HT-29 (cell line): ENCODE data around the gene GALNT17.

- RAMPAGE, long total RNA: no peak
Measured at GRCh38 chr7:66241027-66241322, 35.8 kb downstream of the TPST1 start.

- RAMPAGE, long total RNA: no peak
Measured at GRCh38 chr7:66303699-66304092, 98.6 kb downstream of the TPST1 start.

GRCh38 chr7:66427785-66428556, 200.7 kb upstream of the KCTD7 start:
- RAMPAGE, long total RNA: no peak

DNA sequence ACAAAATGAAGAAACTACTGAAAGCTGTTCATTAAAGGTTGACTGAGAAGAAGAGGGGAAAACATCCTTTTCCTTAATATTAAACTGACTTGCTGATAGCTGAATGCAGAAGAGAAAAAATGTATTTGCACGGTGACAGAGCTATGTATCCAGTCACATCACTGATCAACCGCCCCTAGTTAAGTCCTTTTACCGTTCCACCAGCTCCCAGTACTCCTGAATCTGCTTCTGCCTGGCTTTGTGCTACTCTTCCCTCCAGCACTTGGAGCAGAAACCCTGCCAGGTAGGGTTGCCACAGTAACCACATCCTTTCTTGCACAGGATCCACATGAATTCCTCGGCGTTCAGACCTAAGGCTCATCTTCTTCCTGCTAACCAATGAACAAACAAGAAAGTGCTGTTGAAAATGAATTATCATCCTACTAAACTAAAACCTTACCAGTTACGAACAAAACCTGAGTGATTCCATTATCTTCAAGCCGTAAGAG, 52.1 kb upstream of the KCTD7 start:
- RAMPAGE, long total RNA: no peak

- RAMPAGE, long total RNA: no peak
Measured at GRCh38 chr7:66921916-66922591, 1.0 kb downstream of the TMEM248 start.

DNA sequence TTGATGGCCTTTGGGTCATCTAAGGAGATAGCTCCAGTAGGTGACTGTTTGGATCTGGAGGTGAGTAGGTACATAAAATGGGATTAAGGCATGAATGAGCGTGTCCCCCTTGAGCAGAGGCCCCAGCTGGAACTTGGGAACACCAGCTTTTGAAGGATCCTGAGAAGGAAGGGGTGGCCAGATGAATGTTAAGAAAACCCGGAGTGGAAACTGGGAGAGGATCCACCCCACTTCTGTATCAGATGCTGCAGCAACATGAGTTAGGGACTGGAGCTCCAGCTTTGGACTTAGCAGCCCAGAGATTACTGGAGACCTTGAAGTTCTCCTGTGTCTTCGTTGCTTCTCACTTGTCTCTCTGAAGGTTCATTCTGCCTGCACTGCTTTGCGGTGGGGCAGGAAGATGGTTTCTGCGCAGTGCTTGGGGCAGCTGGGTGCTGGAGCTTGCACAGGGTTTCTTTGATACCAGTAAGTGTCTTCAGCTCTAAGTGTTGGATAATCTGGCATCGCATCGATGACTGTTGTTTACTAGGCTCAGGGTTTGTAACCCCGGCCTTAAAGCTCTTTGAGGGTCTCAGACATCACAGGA, 9.3 kb downstream of the TMEM248 start:
- RAMPAGE, long total RNA: no peak

- RAMPAGE, long total RNA: no peak
Measured at GRCh38 chr7:66986228-66986890, 9.0 kb downstream of the SBDS start.

GRCh38 chr7:67308666-67309207, 32.0 kb downstream of the SPDYE21 start:
- RAMPAGE, long total RNA: no peak

- RAMPAGE, long total RNA: no peak
Measured at GRCh38 chr7:68529177-68529673, 1069.0 kb upstream of the AUTS2 start.

DNA sequence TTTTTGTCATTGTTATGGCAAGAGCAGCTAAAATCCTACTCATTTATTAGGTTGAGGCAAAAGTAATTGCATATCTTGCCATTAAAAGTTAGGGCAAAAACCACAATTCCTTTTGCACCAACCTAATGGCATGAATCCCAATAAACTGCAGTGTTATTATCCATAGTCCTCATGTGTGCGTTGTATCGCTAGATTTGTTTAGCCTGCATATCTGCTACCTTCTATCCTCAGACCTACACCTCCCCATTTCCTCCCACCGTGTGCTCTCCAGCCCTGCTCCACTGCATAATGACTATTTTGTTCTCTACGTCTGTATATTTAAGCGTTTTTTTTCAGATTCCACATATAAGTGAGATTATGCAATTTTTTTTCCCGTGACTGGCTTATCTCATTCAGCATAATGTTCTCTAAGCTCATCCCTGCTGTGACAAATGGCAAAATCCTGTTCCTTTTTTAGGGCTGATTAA, 1036.2 kb upstream of the AUTS2 start:
- RAMPAGE, long total RNA: no peak

- RAMPAGE, long total RNA: no peak
Measured at GRCh38 chr7:69184232-69184677, 414.0 kb upstream of the AUTS2 start.

- RAMPAGE, long total RNA: no peak
Measured at GRCh38 chr7:69430443-69431076, 167.7 kb upstream of the AUTS2 start.

GRCh38 chr7:69775128-69775689, 176.9 kb downstream of the AUTS2 start:
- RAMPAGE, long total RNA: no peak

GRCh38 chr7:70006008-70006790, 407.9 kb downstream of the AUTS2 start:
- RAMPAGE, long total RNA: no peak

- RAMPAGE, long total RNA: no peak
Measured at GRCh38 chr7:70660144-70660382, 471.9 kb upstream of the GALNT17 start.

DNA sequence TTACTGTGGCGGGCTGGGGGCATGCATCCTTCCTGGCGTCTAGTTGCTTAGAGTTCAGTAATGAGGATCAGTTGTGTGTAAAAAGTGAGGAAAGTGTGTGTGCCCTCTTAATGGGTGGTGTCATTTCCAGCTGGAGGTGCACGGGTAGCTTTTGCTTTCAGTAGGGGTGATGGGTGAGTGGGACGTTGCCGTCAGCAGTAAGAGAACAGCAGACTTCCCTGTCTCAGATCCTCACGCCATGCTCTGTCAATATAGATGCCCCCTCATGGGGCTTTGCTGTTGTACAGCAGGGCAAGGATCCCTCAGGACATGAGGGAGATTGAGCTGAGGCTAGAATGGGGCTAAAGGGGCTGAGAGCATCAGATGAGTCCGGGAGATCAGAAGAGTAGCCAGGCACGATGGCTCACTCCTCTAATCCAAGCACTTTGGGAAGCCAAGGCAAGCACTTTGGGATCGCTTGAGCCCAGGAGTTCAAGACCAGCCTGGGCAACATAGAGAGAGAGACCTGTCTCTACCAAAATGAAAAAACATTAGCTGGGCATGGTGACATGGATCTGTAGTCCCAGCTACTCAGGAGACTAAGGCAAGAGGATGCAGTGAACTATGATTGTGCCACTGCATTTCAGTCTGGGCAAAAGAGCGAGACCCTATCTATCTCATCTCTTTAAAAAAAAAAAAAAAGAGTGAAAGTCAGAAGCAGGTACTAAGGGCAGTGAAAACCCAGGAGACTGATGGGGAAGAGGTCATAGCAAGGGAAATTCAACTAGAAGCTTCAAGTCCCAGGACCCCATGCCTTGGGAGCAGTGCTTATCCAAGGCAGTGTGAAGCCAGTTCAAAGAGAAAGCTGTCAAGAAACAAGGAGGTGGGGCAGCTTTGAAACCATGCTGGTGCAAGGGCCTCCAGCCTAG, 352.3 kb upstream of the GALNT17 start:
- RAMPAGE, long total RNA: no peak

- RAMPAGE, long total RNA: no peak
Measured at GRCh38 chr7:71131141-71132262, at the start of gene GALNT17. Gene GALNT17 (plus strand): TSS chr7:71132144.

DNA sequence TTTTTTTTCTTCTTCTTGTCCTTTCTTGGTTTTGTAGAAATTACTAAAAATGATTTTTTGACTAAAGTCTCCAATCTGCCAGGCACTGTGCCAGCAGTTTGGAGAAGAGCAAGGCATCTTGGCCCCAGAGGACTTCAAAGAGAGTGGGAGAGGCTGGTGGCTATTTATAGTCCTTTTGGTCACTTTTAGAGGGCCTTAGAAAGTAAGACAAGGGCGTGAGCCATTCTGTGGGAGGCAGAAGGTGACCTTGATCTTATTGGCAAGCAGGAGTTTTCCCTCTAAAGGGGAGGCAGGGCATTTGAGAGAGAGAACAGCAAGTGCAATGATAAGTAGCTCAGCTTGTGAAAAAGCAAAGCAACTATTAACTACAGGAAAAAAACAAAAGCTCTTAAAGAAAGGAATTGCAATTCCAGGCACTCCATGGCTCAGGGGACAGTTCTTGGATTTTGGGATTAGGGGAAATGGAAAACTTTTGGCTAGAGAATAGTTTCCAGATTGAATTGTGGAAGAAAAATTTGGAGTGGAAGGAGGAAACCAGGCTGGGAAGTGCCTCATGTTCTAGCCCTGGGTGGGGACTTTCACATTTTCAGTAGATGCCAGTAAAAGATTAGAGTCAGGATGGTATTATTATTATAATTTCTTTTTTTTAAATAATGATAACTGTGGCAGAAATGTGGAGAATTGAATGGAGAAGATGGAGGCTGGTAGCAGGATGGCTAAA, 212.1 kb downstream of the GALNT17 start:
- RAMPAGE, long total RNA: no peak

DNA sequence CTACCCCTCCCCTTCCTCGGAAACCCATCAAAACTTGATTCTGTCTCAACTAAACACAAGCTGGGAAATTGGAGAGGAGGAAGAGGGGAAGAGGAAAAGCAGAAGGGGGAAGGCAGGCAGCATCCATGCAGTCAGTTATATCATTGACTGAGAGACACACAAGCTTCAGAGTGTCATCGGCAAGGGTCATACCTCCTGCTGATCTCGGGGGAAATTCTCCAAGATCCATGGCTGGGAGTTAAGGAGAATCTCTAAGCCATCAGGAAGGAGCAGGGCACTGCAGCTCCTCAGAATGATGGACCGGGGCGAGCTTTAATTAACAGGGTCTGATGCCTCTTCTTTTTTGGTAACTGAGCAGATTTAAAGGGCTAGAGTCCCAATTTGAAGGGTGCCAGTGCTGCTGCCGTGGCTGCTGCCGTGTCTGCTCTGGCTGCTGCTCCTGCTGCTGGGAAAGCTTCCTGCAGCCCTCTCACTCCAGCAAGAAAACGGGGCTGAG, 34.8 kb upstream of the CALN1 start:
- RAMPAGE, long total RNA: no peak

DNA sequence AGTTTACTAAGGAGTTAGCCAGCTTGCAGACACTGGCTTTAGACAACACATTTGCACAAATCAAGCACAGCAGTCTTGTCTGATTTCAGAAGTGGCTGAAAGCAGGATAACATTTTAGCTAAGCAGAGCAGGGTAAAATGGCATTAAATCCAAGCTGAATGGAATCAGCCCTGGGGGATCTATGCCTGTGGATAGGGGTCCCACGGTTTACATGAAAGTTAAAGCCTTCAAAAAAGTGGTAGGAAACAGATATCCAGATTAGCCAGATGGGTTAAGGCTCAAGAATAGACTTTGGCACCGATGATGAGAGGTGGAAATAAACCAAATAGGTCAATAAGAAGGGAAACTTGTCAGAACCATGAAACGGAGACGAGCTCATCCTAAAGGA, 139.1 kb downstream of the TYW1B start:
- RAMPAGE, long total RNA: no peak